Measurements from ENCODE around the genes SMIM42, OR10K1, OR10Z1, OR6K6 and APCS.

GRCh38 chr1:157123869-157124896 is 14.0 kb downstream of the ETV3 start:
- PRO-cap, result no peak

DNA sequence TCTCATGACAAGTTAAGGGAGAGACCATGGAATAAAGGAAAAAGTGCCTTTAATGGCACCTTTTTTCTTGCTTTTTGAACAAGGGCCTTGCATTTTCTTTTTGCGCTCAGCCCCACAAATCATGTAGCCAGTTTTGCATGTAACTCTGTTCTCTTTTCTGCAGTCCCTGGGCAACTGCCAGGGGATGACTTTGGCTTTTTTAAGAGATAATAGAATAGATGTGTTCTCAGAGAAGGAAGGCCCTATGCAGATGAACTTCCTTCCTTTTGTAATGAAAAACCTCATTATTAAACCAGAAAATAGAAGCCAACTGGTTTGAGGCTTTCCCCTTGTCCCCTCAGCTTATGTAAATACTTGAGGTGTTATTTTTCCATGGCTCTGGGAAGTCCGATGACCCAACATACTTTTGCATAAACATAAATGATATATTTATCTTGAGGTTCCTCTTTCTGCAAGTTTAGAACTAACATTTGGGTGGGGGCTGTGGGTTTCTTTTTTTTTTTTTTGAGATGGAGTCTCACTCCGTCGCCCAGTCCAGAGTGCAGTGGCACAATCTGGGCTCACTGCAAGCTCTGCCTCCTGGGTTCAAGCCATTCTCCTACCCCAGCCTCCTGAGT is 14.2 kb upstream of the FCRL5 start:
- PRO-cap, result no peak

- PRO-cap, result no peak
These were observed 13.1 kb downstream of the FCRL1 start for GRCh38 chr1:157806407-157807597.

DNA sequence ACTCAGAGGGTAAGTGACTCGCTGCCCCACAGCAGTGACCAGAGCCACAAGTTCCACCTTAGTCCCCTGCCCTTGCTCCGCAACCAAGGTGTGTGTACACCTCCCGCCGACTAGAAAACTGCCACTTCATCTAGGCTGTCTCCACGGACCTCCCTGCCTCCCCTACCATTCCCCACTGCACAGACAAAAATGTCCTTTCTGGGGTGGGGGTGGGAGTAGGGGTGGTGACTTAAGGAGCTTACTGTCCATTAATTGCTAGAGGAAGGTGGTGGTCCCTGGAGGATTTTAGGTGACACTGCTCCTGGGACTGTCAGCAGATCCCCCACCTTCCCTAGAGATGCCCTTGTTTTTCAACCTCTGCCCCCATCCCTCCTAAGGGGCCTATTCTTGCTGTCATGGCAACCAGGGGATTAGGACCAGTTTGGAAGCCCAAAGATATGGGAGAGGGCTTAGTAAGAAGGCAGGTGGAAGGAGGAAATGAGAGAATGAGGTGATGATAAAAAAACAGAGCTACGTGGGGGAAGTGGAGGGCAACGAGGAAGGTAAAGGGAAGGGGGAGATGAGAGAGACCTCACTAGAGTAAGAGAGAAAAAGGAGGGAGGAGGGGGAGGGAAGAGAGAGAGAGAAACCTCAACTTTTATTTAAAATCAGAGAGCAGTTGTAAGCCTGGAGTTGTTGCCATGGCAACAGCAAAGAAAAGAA is 20.3 kb downstream of the KIRREL1 start:
- PRO-cap, result no peak

DNA sequence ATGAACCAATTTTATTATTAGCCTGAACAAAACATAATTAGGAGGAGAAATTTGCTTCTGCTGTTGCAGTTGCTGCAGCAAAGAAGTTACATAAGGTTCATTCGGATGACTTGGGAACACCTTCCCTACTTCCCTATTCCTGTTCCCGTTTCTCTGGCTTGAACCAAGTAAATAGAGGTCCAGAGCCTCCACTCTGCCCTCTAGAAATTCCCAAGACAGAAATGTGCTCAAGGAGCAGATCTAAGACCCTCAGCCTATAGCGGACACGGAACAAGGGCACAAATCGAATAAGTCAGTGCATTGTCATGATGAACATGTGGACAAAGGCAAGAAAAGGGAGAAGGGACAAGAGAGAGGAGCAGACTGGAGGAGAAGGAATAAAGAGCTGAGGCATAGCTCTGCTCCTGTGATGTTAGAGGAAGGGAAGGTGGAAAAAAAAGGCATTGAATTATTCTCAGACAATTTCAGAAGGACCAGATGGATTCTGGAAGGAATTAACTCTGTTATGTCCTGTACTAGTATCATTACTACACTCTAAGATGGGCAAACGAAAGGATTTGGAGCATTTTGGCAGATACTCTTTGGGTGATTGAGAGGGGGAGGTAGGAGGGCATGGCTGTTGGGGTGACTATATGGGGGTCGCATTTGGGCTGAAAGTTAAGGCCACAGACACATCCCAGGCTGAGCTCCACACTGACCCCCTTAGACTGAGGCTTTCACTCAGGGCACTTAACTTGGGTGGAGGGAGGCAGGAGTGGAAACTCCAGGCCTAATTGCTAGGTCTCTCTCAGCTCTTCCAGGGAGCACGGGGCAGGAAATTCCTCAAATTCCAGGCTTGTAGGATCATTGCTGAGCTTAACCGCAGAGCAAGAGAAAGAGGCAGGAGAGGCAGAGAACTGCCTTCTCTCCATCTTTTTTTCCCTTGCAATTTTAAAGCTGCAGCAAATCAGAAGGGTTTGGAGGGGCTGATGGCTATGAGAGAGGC is 25.7 kb downstream of the KIRREL1 start:
- PRO-cap, result no peak

GRCh38 chr1:158128006-158128517 is at the start of gene SMIM42:
TSS of gene SMIM42 (minus strand) at chr1:158128301.
- PRO-cap, result no peak

DNA sequence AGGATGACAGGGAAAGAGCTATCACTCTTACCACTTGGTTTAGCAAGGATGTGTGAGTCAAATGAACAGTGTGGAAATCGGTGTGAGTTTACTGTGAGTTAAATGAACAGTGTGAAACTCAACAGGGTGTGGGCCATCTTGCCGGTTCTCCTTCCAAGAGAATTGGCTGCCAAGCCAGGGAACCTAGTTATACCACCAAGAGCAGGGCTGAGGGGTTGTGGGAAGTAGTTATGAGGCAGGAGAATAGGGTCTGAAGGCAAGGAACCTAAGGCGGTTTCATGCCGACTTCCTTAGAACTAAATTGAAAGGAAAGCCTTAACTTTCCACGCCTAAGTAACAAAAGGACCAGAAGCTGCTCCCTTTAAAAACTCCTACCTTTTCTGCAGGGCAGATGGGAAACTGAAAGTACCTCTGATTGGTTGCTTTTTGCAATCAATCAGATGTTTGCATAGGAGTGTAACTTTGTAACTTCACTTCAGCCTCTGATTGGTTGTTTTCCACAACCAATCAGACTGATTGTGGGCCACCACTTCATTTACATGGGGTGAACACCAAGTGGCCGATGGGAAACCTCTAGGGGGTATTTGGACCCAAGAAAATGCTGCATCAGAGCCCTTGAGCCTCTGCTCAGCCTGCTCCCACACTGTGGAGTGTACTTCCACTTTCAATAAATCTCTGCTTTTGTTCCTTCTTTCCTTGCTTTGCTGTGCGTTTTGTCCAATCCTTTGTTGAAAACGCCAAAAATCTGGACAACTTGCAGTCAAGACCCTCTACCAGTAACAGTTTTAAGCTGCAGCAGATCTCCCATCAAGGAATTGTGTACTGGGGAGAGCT is 19.7 kb upstream of the SMIM42 start:
- PRO-cap, result no peak

GRCh38 chr1:158149380-158150079 is 21.4 kb upstream of the SMIM42 start:
- PRO-cap, result unidirectional peak, minus-strand start at chr1:158149711

- PRO-cap, result no peak
These were observed 1.1 kb upstream of the CD1D start for GRCh38 chr1:158179370-158180259.

DNA sequence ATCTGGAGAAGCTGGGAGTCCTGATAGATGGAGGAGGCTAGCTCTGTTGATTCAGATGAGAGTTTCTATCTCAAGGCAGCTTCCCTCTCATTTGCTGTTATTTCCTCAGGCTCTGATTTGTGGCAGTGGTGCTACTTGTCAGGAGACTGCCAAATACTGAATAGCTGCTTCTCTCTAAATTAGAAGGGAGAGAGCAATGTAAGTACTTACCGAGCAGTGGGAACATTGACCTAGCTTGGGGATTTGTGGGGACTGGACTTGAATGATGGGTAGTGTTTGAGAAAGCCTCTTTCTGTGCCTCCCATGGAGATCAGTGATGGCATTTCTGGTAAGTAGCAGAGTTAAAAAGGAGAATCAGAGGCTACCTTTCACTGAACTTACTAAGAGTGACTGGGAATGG is at the start of gene OR10K1:
Gene OR10K1 (plus strand): TSS at position 258 of the 400 bp plus-strand sequence.
- PRO-cap, result no peak

DNA sequence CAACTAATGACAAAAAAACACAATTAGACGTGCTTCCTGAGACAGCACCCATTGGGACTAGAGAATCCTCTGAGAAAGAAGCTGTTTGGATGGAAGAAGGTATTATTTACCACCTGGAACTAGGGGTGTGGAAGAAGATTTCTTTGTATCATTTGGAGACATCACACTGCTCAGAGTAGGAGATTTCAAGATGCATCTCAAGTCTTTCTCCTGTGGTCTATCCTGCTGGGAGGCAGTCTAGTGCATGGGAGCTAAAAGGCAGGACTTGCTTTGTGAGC is at the start of gene OR10Z1:
Gene OR10Z1 (plus strand): TSS at position 173 of the 278 bp plus-strand sequence.
- PRO-cap, result no peak

- PRO-cap, result no peak
These were observed at the start of gene OR6K6 for GRCh38 chr1:158754462-158755019. TSS of gene OR6K6 (plus strand) at chr1:158754720.

- PRO-cap, result no peak
These were observed 8.5 kb downstream of the IFI16 start for GRCh38 chr1:159018138-159018766.

DNA sequence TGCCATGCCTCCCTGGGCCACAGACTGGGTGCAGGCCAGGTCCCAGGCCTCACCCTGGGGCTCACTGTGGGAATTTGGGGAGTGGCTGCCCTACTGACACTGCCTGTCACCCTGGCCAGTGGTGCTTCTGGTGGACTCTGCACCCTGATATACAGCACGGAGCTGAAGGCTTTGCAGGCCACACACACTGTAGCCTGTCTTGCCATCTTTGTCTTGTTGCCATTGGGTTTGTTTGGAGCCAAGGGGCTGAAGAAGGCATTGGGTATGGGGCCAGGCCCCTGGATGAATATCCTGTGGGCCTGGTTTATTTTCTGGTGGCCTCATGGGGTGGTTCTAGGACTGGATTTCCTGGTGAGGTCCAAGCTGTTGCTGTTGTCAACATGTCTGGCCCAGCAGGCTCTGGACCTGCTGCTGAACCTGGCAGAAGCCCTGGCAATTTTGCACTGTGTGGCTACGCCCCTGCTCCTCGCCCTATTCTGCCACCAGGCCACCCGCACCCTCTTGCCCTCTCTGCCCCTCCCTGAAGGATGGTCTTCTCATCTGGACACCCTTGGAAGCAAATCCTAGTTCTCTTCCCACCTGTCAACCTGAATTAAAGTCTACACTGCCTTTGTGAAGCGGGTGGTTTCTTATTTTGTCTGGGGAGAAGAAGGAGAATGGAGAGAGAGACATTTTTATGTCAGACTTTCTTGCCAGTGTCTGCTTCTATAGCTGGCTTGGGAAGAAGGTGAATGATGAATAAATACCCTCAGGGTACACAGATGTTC is 1.4 kb downstream of the ACKR1 start:
- PRO-cap, result no peak

DNA sequence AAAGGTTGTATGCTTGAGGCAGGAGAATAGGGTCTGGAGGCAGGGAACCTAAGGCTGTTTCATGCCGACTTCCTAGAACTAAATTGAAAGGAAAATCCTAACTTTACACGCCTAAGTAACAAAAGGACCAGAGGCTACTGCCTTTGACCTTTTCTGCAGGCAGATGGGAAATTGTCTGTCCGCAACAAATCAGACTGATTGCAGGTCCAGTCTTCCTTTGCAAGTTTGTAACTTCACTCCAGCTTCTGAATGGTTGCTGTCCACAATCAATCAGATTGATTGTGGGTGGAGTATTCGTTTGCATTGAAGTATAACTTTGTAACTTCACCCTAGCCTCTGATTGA is 25.5 kb downstream of the OR10J1 start:
- PRO-cap, result no peak

GRCh38 chr1:159587311-159587991 is at the start of gene APCS:
TSS of gene APCS (plus strand) at chr1:159587826.
- PRO-cap, result no peak

GRCh38 chr1:159587992-159588794 is 567 bp downstream of the APCS start:
- PRO-cap, result no peak

- PRO-cap, result no peak
These were observed 4.1 kb downstream of the APCS start for GRCh38 chr1:159591745-159592193.

- PRO-cap, result no peak
These were observed 7.1 kb downstream of the APCS start for GRCh38 chr1:159594534-159595346.

DNA sequence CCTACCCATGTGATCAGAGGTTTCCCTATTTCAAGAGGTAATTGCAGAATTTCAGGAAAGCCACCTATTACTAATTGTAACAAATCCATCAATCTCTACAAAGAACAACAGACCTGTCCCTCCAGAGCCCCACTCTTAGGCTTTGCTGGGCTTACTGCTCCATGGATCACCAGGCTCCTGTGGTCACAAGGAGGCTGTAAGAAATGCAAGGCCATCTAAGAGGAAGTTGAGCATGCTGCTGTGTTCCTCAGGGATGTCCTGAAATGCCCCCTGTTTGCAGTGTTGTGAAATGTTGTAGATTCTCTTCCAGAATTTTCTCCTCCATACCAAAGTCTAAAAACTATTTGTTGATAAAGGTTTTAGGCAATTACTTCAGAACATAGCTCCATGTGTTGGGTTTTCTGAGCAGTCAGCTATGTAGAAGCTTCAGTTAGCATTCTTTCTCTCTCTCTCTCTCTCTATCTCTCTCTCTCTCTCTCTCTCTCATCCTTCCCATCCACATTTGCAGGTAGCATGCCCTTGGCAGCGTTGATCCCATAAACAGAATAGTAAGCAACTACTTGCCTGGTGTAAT is 24.3 kb upstream of the DUSP23 start:
- PRO-cap, result no peak

Measured in SEM (cell line).